Karpas-422 (cell line): ENCODE results near the gene TNP2.

- PRO-cap = no peak
- RAMPAGE, long total RNA = no peak
Measured at GRCh38 chr16:9113367-9114537, 22.3 kb downstream of the HAPSTR1 start.

DNA sequence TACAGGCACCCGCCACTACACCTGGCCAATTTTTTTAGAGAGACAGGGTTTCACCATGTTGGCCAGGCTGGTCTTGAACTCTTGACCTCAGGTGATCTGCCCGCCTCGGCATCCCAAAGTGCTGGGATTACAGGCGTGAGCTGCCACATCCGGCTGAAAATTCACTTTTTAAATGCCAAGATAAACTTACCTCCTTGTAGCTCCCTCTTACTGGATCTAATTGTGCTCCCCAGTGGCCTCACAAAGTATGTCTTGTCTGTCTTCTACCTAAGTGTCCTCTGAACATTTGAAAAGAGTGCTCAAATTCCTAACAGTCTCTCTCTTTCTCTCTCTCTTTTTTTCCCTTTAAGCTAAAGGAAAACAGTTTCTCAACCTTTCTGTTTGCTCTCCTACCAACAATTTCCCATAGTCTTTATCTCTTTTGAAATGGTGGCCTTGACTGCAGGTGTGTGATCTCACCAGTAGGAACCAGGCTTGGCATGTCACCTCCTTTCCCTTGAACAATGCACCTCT is 273.1 kb downstream of the HAPSTR1 start:
- PRO-cap = no peak
- RAMPAGE, long total RNA = no peak

DNA sequence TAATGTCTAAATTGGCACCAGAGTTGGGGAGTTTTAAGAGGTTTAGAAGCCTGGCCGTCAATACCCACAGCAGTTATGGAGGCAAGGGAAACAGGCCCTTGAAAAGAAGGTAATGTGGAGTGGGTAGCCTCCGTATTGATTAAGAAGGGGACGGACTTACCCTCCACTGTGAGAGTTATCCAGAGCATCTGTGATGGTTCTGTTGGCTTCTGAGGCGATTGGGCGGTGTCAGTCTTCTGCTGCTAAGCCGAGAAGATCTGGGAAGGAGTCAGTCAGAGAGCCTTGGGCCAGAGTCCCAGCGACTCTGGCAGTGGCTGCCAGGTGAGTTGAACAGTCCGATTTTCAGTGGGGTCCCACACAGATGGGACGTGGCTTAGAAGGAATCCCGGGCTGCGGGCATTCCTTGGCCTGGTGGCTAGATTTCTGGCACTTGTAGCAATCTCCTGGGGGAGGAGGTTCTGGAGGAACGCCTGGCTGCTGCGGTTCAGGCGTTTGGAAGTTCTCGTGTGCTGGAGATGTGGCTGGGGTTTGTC is 508.0 kb downstream of the GRIN2A start:
- PRO-cap = no peak
- RAMPAGE, long total RNA = no peak

DNA sequence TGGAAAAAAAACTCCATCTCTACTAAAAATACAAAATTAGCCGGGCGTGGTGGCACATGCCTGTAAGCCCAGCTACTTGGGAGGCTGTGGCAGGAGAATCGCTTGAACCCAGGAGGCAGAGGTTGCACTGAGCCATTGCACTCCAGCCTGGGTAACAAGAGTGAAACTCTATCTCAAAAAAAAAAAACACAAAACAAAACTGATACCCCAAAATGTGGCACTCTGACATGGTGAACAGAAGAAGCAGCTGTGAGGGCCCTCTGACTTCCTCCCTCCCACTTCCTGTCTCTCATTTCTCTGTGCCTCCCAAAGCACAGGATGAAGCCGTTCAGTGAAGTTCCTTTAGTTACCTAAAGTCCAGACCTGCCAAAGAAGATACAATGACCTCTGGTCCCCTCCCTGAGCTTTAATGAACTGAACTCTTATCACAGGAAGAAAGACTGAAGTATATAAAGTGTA is 93.3 kb upstream of the GRIN2A start:
- PRO-cap = bidirectional peak, plus-strand start at position 293 of the sequence, minus-strand start at position 274 of the sequence
- RAMPAGE, long total RNA = no peak

GRCh38 chr16:10362321-10362827 is 23.5 kb upstream of the ATF7IP2 start:
- PRO-cap = unidirectional peak, plus-strand start at chr16:10362464; bidirectional peak, plus-strand start at chr16:10362571, minus-strand start at chr16:10362578
- RAMPAGE, long total RNA = no peak

GRCh38 chr16:10531958-10533063 is 48.1 kb downstream of the EMP2 start:
- PRO-cap = no peak
- RAMPAGE, long total RNA = no peak

- PRO-cap = no peak
- RAMPAGE, long total RNA = no peak
Measured at GRCh38 chr16:10556102-10556814, 24.1 kb downstream of the EMP2 start.

GRCh38 chr16:10774825-10775642 is 31.4 kb downstream of the NUBP1 start:
- PRO-cap = no peak
- RAMPAGE, long total RNA = no peak

GRCh38 chr16:10870946-10871399 is 6.0 kb upstream of the CIITA start:
- PRO-cap = no peak
- RAMPAGE, long total RNA = no peak

DNA sequence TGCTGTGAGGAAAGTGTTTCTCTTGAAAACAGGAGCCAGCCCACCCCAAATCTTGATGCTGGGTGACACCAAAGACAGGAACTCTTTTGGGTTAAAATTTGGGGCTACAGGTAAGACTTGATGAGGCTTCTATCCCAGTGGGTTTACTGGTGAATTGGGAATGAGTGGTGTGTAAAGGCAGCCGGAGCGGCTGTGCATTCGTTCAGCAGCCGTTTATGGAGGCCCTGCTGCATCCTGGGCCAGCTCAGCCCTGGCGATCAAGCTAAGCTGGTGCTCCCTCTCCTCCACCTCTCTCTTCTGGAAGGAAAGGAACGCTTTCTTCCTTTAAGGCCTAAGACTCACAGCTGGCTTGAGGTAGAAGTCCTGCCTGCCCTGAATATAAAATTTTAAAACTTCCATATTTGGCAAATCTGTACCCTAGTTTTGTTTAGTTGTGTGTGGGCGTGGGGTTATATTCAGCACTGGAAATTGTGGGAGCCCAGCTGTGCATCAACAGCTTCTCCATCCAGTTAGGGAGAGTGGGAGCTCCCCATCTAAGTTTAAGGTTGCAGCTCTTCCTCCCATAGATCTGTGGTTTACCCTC is 138.1 kb downstream of the CLEC16A start:
- PRO-cap = no peak
- RAMPAGE, long total RNA = no peak

DNA sequence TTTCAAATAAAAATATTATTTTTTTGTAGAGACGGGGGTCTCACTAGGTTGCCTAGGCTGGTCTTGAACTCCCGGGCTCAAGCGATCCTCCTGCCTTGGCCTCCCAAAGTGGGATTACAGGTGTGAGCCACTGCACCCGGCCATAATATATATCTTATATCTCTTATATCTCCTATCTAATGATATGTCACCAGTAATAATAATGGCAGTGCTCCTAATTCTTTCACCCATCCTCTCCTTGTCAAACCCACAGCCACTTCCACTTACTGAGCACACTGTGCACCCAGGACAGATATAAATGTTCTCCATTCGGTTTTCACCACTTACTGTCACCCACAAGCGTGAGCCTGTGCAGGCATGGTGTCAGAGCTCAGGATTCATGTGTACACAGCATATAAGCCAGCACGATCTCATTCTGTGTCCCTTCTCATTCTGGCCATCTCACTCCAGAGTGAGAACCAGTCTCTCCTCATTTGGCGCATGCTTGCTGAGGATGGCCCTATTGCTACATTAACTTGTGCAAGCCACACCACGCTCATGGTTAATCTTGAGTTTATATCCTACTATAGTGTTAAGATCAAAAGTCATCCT is 21.3 kb downstream of the SOCS1 start:
- PRO-cap = no peak
- RAMPAGE, long total RNA = no peak

DNA sequence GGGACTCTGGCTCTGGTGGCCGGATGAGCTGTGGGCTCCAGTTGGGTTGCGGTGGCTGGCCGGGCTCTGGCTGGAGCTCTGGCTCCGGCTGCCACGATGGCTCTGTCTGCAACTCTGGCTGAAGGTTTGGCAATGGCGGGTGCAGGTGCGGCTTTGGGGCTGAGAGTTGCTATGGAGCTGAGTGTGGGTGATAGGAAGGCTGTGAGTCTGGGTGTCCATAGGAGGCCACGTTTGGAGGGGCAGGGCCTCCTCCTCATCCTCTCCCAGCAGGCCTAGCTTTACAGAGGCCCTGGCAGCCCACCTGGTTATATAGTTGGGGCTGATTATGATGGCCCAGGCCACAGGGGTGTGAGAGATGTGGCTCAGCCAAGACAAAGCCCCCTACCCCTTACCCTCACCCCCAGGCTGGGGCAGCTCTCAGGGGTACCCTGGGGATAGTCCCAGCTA is at the start of gene TNP2:
TNP2 (minus strand) TSS at position 282 of the 447 bp plus-strand sequence.
- PRO-cap = no peak
- RAMPAGE, long total RNA = no peak

GRCh38 chr16:11313123-11313757 is 32.0 kb upstream of the RMI2 start:
- PRO-cap = no peak
- RAMPAGE, long total RNA = no peak

- PRO-cap = no peak
- RAMPAGE, long total RNA = no peak
Measured at GRCh38 chr16:11354665-11355701, 9.7 kb downstream of the RMI2 start.

- PRO-cap = no peak
- RAMPAGE, long total RNA = no peak
Measured at GRCh38 chr16:11371620-11372239, 26.5 kb downstream of the RMI2 start.

DNA sequence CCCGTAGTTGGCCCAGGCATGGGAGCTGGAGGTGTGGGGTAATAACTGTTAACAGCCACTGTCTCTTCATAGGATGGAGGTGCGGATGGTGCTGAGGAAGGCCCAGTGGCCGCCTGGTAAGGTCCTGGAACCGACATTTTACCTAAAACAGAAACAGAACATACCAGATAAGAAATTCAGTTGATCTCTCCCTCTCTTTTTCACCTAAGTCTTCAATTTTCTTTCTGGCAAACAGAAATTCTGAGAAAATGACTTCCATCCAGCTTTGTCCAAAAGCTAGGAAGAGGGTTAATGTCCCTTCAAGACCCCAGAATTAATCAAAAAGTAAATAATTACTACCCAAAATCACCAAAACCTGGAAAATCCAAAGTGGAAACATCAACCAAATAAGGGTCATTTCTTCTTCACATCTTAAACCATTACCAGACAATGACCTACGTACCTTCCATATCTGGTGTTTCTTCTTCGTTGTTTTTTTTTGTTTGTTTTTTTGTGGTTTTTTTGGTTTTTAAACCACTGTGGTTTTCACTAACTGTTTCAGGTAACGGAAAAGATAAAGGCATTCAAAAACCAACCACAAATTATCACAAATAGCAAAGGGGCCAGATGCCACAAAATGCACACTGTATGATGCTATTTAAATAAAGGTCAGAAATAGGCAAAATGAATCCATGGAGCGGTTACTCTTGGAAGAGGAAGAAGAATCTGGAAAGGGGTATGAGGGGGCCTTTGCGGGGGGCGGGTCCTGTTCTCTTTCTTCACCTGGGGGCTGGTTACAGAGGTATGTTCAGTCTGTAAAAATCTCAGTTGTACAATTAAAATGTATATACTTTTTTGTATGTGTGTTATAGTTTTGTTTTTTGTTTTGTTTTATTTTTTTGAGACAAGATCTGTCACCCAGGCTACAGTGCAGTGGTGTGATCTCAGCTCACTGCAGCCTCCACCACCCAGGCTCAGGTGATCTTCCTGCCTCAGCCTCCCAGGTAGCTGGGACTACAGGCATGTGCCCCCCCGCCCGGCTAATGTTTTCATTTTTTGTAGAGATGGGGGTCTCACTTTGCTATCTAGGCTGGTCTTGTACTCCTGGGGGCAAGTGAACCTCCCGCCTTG is 29.8 kb downstream of the LITAF start:
- PRO-cap = no peak
- RAMPAGE, long total RNA = no peak

GRCh38 chr16:11565455-11566198 is 21.1 kb downstream of the LITAF start:
- PRO-cap = no peak
- RAMPAGE, long total RNA = no peak

- PRO-cap = no peak
- RAMPAGE, long total RNA = no peak
Measured at GRCh38 chr16:11567426-11567851, 19.3 kb downstream of the LITAF start.

DNA sequence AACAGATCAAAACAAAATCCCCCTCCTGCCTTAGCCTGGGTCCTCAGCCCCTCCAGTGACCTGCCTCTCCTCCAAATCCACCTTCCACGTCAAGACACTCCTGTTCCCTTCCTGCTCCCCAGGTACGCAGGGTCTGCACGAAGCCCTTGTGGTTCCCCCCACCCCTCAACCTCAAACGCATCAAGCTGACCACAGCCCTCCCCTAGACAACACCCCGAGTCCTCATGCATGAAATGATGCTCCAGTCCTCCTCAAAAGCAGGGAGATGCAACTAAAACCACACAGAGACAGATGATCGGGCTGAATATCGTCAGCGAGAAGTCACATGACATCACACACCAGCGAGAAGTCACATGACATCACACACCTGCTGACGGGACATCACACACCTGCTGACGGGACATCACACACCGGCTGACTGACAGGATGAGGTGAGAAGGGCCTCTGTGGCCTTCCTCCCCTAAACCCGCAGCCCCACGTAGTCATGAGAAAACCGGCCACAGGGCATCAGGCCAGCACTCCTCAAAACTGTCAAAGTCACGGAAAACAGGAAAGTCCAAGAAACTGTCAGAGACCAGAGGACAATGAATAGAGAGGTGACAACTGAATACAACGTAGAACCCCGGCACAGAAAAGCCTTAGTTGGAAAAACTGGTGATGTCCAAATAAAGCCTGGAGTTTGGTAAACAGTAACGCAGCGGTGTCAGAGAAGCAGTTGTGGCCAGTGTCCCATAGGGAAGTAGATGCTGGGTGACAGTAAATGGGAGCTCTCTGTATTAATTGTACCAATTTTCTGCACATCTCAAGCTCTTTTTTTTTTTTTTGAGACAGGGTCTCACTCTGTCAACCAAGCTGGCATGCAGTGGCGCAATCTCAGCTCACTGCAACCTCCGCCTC is 14.3 kb downstream of the LITAF start:
- PRO-cap = no peak
- RAMPAGE, long total RNA = no peak

DNA sequence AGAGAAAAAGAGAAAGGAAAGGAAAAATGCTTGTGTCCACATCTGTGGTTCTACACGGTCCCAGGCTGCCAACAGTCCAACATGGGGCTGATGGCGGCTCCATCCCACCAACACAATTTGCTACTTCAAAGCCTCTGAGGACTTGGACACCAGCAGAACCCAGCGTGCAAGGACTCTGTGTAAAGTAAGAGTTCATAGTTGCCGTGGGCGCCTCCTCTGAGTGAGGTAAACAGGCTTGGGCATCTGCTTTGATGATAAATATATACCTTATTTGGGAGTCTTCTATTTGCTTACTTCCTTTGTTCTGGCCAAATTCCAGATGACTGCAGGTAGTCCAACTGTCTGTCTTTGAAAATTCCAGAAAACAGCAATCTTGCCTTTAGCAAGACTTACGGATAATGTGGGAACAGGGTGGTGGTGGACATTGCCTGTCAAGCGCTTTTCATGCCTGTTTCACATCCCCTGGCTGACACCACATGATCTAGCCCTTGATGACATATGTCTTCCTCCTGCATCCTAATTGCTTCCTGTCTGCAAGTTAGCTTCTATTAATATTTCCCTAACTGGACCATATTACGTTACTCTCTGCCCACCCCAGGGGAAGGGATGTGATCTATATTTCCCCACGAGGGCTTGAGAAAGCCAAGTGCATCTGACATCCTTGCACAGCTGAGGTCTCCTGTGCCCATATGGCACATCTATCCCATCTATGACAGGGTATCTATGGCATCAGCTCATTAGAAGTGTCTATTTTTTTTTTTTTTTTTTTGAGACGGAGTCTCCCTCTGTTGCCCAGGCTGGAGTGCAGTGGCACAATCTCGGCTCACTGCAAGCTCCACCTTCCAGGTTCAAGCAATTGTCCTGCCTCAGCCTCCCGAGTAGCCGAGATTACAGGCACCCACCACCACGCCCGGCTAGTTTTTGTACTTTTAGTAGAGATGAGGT is 9.9 kb downstream of the LITAF start:
- PRO-cap = no peak
- RAMPAGE, long total RNA = no peak